WTC11 (cell line): ENCODE measurements around a stretch of chr2.

DNA sequence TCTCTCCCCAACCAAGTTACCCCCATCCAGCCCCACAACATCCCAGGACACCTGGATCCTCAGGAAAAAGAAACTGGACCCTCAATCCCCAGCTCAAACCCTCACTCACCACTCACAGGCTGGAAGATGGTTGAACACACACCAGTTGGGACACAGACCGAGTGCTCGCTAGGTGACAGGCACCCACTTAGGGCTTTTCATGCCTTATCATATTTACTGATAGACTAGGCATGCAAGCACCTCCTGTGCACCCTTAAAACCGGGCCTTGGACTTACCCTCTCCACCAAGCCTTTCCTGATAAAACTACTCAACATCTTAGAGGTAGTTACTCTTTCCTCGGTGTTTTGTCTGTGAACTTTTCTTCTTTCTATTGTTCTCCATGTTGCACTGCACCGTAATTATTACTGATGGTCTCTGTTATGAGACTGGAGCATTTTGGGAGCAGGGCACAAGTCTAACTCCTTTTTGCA lies 30.8 kb downstream of the PKDCC start:
- PRO-cap = no peak

DNA sequence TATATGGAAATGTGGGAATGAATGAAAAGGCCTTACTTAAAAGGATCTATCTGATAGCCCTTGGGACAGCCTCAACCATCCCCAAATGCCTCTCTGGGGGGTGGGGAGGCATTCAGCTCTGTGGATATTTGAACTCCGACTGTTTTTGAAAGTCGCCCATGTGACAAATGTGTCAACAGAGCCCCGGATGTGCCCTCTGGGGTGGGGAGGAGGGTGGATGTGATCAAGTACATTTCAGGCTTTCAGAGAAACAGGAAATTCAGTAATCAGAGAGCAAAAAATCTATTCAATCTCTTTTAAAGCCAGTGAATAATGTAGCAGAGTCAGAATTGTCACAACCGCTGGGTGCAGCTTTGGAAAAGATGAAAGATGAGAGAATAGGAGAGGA lies 58.2 kb downstream of the PKDCC start:
- PRO-cap = no peak

DNA sequence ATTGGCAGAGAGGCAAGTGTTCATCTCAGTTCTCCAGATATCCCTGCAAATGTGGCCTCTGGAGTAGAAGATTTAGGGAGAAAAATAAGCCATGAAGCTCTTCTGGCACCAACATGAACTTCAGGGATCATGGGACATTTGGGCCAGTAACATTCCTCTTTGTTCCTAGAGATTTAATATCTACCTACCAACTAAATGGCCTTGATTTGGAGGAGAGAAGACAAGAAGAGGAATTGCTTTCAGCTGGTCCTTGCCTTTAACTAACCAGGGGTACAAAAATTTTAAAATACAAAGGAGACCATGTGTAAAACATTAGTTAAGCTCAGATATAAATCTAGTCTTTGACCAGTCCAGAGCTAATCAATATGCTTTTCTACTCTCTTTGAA lies 52.6 kb upstream of the EML4 start:
- PRO-cap = no peak

DNA sequence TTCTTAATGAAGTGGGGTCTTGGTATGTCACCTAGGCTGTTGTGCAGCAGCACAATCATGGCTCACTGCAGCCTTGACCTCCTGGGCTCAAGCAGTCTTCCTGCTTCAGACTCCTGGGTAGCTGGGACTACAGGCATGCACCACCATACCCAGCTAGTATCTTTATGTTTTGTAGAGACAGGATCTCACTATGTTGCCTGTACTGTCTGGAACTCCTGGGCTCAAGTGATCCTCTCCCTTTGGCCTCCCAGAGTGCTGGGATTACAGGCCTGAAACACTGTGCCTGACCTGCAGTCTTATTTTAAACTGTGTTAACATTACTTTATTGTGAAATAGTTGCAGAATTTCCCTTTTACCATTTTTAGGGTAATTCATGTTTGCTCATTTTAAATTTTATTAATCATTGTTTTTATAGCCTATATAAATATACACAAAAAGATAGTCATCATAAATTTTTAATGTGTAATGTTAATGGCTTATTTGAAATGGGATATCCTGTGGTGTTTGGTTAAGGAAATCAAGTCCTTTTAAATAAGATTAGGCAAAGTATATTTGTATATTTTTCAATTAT lies 24.6 kb downstream of the EML4 start:
- PRO-cap = no peak

- PRO-cap = no peak
These were observed 28.9 kb downstream of the EML4 start for GRCh38 chr2:42197979-42198530.

- PRO-cap = no peak
These were observed 935 bp upstream of the COX7A2L start for GRCh38 chr2:42361903-42362401.

GRCh38 chr2:42569094-42569776 lies 803 bp downstream of the MTA3 start:
- PRO-cap = bidirectional peak, plus-strand start at chr2:42569333, minus-strand start at chr2:42569139

DNA sequence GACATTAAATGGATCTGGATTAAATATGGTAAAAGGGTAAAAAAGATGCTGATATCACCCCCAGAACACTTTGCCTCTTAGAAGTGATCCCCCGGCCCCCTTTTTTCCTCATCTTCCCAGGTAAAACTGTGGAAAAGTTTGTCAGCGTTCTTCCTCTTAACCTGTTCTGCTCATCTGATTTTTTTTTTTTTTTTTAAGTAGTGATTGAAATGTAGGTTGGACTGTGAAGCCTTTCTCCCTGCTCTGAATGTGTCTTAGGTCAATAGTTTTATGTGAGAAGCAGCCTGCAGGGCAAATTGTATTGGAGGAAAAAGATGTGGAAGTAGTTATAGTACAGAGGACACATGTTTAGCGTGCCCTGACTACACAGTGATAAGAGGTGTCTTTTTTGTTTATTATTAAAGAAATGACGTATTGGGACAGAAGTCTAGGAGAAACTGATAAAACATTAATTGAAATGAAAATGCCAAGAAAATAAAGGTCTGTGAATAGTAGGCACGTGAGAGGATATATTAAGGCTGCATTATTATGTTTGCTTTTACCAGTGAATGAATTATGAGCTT lies 1.4 kb downstream of the MTA3 start:
- PRO-cap = no peak

DNA sequence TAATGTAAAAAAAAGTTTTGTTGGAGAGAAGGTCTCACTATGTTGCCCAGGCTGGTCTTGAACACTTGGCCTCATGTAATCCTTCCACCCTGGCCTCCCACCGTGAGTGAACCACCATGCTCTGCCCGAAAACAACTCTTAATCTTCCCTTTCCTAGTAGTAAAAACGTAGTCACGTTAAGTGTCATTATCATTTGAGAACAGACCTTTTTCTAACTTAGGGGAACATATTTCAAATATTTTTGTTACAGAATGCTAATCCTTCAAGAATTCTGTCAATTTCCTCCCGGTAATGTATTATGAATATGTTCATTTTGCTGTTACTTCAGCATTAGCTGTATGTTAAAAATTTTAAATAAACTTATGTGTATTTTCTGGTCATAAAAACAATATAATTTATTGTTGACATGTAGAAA lies 49.7 kb downstream of the MTA3 start:
- PRO-cap = no peak

- PRO-cap = no peak
These were observed 83.8 kb downstream of the MTA3 start for GRCh38 chr2:42652177-42652696.

- PRO-cap = no peak
These were observed 94.4 kb downstream of the OXER1 start for GRCh38 chr2:42669594-42669793.

DNA sequence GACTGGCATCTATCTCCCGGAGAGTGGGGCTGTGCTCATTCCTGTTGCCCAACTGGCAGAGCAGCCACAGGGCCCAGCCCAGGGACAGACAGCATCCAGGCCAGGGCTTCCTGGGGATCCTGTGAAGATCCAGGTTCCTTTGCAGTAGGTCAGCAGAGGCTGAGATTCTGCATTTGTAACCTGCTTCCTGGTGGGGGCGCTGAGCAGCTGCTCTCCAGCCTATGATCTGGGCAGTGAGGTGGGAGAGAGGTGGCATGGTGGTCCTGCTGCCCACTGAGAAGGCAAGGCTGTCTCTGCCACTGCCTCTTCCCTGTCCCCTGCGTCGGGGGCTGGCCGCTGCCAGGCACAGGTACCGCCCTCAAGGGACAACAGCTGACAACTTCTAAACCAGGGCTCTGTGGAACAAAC lies 139.1 kb upstream of the HAAO start:
- PRO-cap = bidirectional peak, plus-strand start at position 241 of the sequence, minus-strand start outside the sequence

- PRO-cap = no peak
These were observed 191.6 kb upstream of the HAAO start for GRCh38 chr2:42983921-42984492.

GRCh38 chr2:43000263-43001189 lies 208.1 kb upstream of the HAAO start:
- PRO-cap = no peak

DNA sequence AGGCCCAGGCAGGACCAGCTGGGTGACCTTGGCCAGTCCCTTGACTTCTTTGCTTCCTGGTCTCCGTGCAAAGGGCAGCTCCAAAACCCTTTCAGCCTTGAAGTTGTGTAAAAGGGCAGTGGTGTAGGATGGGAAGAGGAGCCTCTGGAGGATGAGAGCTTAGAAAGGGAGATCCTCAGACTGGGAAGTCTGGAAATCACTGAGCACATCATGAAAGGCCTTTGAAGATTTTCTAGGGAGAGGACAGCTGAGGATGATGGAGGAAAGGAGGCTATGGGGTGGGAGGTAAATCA lies 175.4 kb downstream of the ZFP36L2 start:
- PRO-cap = no peak

- PRO-cap = no peak
These were observed 126.1 kb downstream of the ZFP36L2 start for GRCh38 chr2:43100378-43100731.

DNA sequence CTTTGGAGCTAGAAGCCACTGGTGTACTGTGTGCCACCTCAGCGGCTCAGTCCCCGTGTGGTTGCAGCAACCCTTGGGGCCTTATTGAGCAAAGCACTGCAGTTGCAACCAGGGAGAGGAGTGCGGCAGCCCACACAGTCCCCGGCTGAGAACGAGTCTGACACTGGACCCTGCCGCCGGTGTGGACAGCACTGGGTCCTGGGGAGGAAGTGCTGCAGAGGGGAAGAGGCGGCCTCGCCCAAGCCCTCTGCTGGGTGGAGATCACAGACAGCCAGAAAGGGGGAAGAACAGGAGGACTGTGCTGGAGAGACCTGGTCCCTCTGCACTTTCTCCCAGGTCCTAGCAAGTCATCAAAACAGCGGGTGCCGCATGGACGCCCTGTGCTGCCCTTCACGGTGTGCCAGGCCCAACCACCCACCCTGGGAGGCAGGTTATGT lies 98.7 kb downstream of the ZFP36L2 start:
- PRO-cap = no peak

DNA sequence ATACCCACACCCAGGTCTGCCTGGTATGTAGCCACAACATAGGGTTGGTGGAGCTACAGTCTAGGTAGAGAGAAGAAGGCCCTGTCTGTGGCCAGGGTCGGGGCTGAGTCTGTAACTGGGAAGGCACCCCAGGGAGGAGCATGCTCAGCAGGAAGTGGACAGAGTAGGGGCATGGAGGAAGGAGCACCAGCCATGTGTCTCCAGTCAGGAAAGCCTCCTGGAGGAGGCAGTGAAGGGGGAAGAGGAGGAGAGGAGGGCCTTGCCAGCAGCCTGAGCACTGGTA lies 98.3 kb downstream of the ZFP36L2 start:
- PRO-cap = no peak

DNA sequence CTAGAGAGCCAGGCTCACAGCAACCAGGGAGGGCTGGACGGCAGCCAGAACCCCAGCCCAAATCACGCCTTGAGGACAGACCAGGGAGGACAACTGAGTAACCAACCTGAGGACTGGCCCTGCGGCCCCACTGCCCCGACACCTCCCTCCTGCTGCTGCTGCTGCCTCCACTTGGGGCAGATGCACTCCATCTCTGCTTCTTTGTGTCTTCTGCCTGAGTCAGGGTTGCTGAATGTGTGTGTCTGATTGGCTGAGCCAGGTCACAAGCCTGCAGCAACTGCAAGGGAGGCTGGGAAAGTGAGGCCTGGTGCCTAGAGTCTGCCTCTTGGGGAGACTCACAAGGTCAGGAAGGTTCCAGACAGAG lies 83.5 kb downstream of the ZFP36L2 start:
- PRO-cap = no peak

- PRO-cap = no peak
These were observed 33.2 kb downstream of the ZFP36L2 start for GRCh38 chr2:43193247-43193622.